Foreskin keratinocyte (primary cell): ENCODE measurements around a stretch of chr10.

DNA sequence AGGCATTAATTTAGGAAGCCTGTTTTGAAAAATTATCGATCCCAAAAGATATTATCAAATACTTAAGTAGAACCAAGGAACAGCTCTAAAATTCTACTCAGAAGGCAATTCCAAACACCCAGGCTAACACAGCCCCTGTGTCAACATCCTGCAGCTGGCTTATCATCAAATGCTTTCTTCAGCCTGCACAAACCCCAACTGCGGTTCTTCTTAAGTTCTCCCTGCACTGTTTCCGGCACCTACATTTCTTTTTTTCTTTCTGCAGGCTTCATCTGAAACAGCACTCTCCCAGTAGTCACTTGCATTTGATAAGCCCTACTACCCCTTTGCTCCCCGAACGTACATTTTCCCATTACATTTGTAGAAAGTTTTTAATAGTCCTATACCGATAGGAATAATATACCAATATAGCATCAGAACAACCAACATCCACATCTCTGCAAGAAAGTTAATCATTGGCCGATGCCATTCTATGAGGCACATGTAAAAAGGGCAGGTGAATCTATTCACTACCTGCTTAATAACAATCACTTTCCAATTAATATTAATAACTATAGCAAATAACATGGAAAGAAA is 47.8 kb downstream of the PIP4K2A start:
- RAMPAGE, total RNA, result no peak

DNA sequence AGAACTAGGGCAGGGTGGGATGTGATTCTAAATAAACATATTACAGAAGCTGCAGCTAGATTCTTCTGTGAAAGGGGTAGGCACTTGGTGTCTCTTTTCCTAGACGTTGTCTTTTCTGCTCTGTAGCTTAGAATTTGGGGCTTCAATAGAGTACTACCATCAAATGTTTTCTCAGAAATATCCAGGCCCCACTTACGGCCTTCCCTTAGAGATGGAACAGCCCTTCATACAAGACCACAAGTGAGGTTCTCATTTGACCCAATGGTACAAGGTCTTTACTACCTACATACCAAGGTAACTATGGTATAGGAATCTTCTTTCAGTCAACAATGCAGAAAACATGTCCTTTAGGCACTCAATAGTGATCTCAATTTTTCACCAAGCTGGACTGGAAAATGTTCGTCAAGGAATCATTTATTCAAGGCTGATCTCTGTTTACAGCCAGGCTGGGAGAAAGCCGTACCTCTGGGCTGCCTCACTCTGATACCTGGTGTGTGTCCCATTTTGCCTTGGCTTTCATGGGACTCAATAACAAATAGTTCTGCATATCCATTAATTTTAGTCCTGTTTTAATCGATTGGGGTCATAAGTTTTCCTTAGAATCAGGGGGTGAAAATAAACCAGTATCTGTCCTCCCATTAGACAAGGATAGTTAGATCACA is 21.7 kb downstream of the PIP4K2A start:
- RAMPAGE, total RNA, result no peak

GRCh38 chr10:22849337-22849959 is 78.4 kb upstream of the ARMC3 start:
- RAMPAGE, total RNA, result no peak

DNA sequence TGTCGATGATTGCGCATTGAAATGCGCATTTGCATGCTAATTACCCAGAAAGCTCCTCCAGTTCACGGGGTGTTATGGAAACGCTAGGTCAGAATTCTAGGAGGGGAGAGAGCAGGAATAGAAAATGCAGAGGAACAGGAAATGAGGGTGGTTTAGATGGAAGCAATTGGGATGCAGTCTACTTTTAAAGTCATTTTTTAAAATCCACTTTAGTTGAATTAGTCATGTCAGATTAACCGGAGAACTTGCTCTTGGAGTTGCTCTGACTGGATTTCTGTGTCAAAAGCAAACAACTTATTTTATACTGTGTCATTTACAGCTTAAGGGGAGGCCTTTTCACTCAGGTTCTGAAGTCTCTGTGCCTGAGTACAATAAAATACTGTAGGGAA is 39.3 kb upstream of the MSRB2 start:
- RAMPAGE, total RNA, result no peak

- RAMPAGE, total RNA, result no peak
Measured at GRCh38 chr10:23065417-23065851, 29.9 kb upstream of the MSRB2 start.

DNA sequence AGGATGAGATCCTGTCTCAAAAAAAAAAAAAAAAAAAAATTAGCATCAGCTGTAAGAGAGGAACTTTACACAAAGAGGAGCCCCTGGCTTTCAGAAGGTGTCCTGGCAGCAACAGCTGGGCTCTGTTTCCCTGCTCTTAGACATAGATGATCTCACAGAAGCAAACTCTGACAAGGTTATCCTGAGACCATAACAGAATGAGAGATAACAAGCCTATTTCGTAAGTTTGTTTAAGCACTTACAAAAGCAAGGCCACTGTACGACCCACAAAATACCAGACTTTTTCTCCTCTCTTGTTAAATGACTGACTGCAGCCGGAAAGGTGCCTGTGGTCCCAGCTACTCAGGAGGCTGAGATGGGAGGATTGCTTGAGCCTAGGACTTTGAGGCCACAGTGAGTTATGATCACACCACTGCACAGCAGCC is 33.3 kb upstream of the OTUD1 start:
- RAMPAGE, total RNA, result no peak

DNA sequence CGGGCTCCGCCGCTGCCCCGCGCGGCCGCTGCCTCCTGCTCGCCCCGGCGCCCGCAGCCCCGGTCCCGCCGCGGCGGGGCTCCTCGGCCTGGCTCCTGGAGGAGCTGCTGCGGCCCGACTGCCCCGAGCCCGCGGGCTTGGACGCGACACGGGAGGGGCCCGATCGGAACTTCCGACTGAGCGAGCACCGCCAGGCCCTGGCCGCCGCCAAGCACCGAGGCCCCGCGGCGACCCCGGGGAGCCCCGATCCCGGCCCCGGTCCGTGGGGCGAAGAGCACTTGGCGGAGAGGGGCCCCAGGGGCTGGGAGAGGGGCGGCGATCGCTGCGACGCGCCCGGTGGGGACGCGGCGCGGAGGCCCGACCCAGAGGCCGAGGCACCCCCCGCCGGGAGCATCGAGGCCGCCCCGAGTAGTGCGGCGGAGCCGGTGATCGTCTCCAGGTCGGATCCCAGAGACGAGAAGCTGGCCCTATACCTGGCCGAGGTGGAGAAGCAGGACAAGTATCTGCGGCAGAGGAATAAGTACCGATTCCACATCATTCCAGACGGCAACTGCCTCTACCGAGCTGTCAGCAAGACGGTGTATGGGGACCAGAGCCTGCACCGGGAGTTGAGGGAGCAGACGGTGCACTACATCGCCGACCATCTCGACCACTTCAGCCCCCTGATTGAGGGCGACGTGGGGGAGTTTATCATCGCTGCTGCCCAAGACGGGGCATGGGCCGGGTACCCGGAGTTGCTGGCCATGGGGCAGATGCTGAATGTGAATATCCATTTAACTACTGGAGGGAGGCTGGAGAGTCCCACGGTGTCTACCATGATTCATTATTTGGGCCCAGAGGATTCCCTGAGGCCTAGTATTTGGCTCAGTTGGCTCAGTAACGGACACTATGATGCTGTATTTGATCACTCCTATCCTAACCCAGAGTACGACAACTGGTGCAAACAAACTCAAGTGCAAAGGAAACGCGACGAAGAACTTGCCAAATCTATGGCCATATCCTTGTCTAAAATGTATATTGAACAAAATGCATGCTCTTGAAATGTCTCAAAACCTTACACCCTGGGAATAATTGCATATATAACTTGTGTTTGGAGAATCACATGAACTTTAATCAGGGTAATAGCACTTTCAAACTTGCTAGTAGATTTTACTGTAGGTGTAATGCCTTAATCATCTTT is 1.4 kb downstream of the OTUD1 start:
- RAMPAGE, total RNA, result no peak

DNA sequence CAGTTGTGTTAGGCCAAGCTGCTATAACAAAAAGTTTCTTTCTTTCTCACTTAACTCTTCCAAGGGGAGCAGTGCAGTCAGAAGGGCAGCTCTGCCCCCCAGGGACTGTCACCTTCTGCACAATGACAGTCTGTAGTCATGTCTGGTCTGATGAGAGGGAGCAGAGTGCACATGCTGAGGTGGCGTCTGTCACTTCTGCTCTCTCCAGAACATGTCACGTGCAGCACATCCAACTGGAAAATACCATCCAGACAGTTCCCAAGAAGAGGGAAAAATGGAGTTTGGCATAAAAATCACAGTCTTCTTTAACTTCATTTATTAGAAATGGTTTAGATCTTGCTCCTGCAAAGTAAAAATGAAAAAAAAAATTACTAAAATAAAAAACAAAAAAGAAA is 11.0 kb downstream of the OTUD1 start:
- RAMPAGE, total RNA, result no peak

- RAMPAGE, total RNA, result no peak
Measured at GRCh38 chr10:23558556-23558941, 119.7 kb downstream of the OTUD1 start.

- RAMPAGE, total RNA, result no peak
Measured at GRCh38 chr10:23694190-23695334, 255.7 kb downstream of the OTUD1 start.

- RAMPAGE, total RNA, result no peak
Measured at GRCh38 chr10:24438004-24438586, 229.2 kb downstream of the KIAA1217 start.

DNA sequence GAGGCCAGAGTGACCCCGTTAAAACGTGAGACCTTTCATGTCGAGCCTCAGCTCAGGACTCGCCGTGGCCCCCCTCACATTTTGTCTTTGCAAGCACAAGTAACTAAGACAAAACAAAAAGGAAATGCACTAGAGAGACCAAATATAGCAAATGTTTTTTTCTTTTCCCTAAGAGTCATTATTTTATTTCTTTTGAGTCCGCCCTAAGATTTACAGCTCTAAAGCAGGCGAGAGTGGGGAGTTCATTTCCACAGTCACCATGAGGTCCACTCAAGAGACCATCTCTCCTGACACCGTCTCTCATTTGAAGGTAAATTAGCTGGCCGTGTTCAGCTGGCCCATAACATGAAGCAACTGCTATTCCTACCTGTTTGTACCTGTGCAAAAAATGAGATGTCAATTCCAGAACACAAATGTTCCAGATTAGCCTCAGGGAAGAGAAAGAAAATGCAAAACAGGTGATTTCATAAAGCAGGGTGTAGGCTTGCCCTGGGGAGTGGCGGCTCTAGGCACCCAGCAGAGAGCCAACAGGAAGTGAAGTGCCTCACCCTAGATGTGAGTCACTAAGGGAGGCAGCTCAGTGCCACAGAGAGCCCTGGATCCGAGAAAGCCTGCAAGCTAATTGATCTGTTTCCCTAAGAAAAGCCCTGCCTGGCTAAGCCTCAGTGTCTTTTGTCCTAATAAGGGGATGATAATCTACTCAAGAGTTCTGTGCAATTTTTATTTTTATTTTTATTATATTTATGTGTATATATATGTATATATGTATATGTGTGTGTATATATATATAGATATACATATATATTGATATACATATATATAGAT is 240.1 kb downstream of the ARHGAP21 start:
- RAMPAGE, total RNA, result no peak

DNA sequence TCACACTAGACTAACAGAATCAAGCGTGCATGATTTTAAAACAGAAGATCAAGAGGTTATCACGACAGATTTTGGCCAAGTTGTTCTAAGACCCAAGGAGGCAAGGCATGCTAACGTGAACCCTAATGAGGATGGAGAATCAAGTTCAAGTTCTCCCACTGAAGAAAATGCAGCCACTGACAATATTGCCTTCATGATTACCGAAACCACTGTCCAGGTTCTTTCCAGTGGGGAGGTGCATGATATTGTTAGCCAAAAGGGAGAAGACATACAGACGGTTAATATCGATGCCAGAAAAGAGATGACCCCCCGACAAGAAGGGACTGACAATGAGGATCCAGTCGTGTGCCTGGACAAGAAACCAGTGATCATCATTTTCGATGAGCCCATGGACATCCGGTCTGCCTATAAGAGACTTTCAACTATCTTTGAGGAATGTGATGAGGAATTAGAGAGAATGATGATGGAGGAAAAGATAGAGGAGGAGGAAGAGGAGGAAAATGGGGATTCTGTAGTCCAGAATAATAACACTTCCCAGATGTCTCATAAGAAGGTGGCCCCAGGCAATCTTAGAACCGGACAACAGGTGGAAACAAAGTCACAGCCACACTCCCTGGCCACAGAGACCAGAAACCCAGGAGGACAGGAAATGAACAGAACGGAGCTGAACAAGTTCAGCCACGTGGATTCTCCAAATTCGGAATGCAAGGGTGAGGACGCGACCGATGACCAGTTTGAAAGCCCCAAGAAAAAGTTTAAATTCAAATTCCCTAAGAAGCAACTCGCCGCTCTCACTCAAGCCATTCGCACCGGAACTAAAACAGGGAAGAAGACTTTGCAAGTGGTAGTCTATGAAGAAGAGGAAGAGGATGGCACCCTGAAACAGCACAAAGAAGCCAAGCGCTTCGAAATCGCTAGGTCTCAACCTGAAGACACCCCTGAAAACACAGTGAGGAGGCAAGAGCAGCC is 180.2 kb downstream of the ARHGAP21 start:
- RAMPAGE, total RNA, result no peak

- RAMPAGE, total RNA, result no peak
Measured at GRCh38 chr10:24591027-24591839, 132.5 kb downstream of the ARHGAP21 start.

GRCh38 chr10:24621743-24622422 is 101.8 kb downstream of the ARHGAP21 start:
- RAMPAGE, total RNA, result no peak

DNA sequence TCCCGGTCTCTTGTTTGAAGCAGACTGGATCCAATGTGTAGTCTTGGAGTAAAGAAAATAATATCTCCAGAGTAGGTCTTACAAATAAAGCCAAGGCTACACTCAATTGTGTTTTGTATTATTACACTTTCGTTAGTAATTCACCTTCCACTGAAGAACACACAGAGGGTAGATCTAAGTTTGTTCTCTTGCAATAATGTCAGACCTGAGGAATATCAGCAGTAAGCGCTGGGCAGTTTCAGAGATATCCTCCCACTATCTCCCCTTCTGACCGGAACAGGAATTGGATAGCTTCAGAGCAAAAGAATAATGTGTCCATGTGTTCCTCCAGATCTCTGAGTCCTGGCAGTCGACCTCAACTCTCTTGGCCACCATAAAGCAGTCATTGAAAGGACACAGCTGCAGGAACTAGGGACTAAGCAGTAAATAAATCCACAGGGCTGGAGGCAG is 6.2 kb upstream of the PRTFDC1 start:
- RAMPAGE, total RNA, result no peak

GRCh38 chr10:25934639-25935373 is 777 bp downstream of the MYO3A start:
- RAMPAGE, total RNA, result no peak

DNA sequence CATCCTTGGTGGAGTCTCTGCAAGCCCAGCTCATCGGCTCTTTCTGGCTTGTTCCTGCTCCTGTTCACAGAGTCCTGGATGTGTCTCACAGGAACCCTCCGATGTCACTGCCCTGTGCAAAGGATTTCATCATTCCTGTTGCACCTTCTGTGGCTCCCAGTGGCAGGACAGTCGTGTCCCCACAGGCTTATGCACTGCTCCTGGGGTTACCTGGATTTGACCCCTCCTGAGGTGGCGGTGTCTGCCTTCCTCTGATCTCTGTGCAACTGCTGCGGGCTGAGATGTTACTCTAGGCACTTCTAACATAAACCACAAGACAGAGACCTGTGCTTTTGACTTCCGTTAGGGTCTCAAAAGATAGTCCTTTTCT is 30.6 kb downstream of the APBB1IP start:
- RAMPAGE, total RNA, result no peak

GRCh38 chr10:26574722-26575297 is 122.7 kb upstream of the PDSS1 start:
- RAMPAGE, total RNA, result no peak

GRCh38 chr10:26612364-26612823 is 85.1 kb upstream of the PDSS1 start:
- RAMPAGE, total RNA, result no peak